ENCODE results near the gene CDK5RAP1.

DNA sequence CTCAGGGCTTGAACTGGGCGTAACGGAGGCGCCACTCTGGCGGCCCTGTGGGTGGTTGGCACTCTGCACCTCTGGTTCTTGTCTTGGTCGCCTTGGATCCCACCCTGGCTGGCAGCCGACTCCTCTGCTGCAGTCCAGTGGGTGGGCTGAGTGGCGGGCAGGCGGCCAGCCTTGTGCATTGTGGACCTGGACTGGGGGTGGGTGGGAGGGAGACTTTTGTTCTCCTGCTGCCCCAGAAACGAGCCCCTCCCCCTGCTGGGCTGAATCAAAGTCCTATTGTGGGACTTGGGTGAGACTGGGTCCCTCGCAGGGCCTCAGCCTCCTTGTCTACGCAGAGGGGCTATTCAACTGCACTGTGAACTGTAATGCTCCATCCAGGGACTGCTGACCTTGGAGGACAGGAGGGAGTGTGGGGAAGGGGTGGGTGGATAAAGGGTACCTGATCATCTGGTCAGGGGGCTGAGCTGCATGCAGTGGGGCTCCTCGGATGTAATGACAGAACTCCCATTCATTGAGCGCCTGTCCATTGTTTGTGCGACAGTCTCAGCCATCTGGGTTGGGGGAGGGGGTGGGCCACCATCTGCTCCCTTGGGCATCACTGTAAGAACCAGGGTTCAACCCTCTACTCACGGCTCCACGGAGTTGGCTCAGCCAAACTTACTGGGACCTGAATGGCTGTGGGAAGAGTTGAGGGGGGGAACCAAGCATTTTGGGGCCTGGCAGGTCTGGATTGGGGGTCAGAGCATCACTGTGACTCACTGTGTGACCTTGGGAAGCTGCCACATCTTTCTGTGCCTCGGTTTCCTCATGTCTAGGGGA, 23.8 kb downstream of the SUN5 start:
- PRO-cap = unidirectional peak, minus-strand start at position 494 of the sequence

DNA sequence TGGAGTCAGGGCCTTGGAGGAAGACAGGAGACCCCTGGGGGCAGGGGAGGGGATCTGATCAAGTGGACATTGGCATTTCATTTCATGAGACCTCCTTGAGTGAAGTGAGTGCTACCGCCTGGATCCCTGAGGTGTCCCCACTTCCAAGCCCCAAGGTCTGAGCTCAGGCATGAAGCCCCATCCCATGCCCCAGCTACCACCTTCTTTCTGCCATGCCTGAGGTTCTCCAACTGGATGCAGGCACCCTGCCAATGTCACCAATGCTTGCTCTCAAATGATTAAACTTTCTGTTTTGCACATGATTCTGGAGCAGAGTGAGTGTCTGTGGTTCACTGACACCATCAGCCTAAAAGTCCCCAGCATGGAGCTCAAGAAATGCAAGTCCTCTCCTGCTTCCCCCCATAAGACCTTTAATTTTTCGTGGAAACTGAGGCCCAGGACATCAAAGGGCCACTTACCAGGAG, 43.7 kb upstream of the BPIFA2 start:
- PRO-cap = no peak

- PRO-cap = no peak
These were observed 9.7 kb upstream of the BPIFB1 start for GRCh38 chr20:33273316-33273657.

GRCh38 chr20:33401060-33401831, at the start of gene CDK5RAP1:
CDK5RAP1 (minus strand) TSS chr20:33401519.
- PRO-cap = bidirectional peak, plus-strand start at chr20:33401582, minus-strand start at chr20:33401530

- PRO-cap = no peak
These were observed 741 bp upstream of the CDK5RAP1 start for GRCh38 chr20:33402131-33402388.

DNA sequence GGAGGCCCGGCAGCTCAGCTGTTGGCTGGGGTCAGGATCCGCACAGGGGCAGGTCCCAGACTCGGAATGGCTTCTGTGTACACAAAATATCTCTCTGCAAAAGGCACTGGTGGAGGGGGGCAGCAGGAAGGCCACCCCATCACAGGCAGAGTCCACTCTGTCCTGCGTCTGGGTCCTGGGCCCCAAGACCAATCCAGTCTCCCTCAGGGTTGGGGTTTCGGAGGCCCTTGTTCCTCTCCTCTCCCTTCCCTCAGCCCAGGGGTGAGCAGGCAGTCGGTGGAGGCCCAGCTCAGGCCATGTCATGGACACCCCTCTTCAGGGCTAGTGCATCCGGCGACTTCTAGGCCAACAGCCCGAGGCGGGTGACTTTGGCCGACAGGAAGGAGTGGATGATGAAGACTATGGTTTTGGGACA, 6.9 kb upstream of the CDK5RAP1 start:
- PRO-cap = no peak

DNA sequence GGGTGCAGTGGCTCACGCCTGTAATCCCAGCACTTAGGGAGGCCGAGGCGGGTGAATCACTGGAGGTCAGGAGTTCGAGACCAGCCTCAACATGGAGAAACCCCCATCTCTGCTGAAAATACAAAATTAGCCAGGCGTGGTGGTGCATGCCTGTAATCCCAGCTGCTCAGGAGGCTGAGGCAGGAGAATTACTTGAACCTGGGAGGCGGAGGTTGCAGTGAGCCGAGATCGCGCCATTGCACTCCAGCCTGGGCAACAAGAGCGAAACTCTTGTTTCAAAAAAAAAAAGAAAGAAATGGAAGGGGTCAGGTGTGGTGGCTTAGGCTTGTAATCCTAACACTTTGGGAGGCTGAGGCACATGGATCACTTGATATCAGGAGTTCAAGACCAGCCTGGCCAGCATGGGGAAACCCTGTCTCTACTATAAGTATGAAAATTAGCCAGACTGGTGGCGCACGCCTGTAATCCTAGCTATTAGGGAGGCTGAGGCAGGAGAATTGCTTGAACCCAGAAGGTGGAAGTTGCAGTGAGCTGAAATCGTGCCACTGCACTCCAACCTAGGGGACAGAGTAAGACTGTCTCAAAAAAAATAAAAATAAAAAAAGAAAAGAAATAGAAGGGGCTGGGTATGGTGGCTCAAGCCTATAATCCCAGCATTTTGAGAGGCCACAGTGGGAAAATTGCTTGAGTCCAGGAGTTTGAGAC, 15.8 kb downstream of the CBFA2T2 start:
- PRO-cap = no peak

DNA sequence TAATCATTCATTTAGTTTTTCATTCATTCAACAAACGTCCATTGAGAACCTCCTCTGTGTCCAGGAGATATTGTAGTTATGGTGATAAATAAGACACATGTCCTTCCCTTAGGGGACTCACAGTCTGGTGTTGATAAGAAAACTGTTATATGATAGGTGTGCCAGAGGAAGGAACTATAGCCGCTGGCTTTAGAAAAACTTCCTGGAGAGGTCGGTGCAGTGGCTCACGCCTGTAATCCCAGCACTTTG, 11.9 kb downstream of the ZNF341 start:
- PRO-cap = no peak

DNA sequence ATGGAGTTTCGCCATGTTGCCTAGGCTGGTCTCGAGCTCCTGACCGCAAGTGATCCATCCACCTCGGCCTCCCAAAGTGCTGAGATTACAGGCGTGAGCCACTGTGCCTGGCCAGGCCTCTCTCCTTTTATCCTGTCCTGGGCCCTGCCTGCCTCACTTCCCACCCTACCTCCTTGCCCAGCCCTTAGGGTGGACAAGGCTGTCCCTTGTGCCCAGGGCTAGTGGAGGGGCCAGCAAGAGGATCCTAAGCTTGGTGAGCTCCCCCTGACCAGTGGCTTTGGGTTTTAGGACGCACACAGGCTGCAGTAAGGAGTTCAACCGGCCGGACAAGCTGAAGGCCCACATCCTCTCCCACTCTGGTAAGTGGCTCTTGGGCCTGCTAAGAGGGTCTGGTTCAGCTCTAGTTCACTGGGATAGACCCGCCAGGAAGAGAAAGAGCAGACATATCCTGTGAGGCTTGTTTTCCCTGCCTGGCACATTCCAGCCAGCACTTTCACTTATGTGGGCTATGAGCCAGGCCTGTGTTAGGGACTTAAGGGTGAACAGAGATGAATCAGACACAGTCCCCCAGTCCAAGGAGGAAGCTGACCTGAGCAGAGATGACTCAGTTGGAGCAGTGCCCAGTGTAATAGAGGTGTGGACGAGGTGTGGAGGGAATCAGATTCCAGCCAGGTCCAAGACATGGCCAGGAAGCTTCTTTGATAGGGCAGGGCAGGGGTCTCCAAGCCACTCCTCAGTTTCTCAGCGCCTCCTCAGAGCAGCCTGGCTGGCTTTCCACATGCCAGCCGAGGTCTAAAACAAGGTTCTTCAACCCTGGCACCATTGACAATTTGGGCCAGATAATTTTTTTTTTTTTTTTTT, 21.7 kb upstream of the CHMP4B start:
- PRO-cap = no peak

DNA sequence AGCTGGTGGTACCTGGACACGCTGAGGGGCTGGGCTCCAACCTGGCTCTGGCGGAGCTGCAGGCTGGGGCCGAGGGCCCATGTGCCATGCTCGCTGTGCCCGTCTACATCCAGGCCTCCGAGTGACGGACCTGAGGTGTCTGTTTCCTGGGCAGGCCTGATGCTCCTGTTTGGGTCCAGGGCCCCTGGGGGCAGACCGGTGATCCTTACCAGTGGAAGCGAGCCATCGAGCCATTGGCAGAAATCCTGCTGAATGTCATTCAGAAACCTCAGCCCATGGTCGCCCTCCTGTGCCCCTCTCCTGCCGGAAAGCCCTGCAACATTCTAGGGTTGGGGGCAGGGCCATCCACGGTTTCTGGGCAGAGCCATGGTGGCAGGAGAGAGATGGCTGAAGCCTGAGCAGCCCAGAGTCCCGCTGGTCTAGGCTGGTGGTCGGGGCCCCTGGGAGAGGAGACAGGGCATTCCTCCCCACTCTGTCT, 19.7 kb upstream of the CHMP4B start:
- PRO-cap = no peak

- PRO-cap = no peak
These were observed 998 bp downstream of the CHMP4B start for GRCh38 chr20:33811799-33812893.

- PRO-cap = no peak
These were observed 2.1 kb upstream of the RALY start for GRCh38 chr20:33991655-33992061.

DNA sequence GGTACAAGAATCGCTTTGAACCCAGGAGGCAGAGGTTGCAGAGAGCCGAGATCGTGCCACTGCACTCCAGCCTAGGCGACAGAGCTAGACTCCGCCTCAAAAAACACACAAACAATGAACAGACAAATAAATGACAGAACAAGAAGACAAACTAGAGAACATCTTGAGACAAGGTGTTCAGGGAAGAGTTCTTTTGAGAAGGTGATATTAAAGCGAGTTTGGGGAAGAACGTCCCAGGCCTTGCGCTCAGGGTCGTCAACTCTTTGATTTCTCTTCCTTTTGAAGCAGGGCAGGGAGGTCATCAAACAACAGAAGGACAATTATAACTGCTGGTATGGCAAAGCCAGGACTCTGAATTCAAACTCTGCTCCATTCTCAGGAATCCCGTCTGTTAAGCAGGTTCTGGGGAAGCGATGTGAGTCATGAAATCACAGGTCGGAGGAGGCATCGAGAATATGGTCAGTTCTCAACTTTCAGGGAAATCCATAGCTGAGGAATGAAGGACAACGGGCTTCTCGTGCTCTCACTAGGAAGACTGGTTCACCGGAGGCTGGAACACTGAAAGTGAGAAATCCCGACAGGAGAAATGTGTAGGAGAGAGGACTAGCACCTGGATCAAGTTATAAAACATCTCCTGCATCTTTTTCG, 1.2 kb upstream of the RALY start:
- PRO-cap = no peak

- PRO-cap = no peak
These were observed 20.5 kb downstream of the AHCY start for GRCh38 chr20:34282770-34283035.

DNA sequence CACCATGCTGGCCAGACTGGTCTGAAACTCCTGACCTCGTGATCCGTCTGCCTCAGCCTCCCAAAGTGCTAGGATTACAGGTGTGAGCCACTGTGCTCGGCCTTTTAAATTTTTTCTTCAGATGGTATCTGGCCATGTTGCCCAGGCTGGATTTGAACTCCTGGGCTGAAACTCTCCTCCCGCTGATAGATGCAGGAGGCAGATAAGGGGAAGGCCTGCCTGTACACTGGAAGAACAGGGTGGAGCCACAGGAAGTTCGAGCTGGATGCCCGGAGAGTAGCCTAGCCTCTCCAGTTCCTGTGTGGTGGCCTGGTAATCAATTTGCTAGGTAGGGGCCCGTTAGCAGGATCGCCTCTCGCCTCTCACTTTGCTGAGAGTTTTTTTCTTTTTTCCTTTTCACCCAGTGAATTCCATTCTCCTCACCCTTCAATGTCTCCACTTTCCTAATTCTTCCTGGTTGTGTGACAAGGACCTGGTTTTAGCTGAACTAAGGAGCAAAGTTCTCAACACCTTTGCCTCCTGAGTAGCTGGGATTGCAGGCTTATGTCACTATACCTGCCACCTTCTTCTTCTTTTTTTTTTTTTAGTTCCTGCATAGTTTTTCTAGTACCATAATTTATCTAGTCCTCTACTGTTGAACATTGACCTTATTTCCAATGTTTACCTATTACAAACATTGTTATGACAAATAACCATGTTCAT, 19.4 kb upstream of the ITCH start:
- PRO-cap = no peak

GRCh38 chr20:34431340-34431735, 68.3 kb downstream of the ITCH start:
- PRO-cap = no peak

- PRO-cap = no peak
These were observed 20.1 kb downstream of the TP53INP2 start for GRCh38 chr20:34724323-34724522.

- PRO-cap = unidirectional peak, minus-strand start at chr20:34791799
These were observed 33.8 kb downstream of the NCOA6 start for GRCh38 chr20:34791548-34792104.

DNA sequence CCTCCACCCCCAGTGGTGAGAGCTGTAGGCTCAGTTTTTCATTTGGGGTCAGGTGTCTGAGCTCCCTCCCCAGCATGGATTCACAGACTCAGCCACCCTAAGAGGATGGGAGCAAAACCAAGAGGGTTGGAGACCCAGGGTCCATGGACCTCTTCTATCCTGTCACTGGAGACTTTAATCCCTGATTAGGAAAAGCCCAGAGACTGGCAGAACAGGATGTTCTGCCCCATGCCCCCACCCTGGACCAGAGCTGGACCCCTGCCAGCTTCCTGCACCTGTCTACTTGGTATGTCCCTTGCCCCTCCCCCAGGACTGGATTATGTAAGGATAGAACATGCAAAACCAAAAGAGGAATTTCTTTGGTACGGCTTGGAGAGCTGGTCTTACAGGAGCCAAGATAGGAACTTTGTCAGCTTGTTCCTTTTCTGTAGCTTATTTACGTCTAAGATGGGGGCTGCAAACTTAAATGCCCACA, 11.0 kb downstream of the GGT7 start:
- PRO-cap = no peak

GRCh38 chr20:34897670-34898604, 21.5 kb downstream of the ACSS2 start:
- PRO-cap = no peak